Liver (tissue), 9 donors: ENCODE results near the gene NPC2.

DNA sequence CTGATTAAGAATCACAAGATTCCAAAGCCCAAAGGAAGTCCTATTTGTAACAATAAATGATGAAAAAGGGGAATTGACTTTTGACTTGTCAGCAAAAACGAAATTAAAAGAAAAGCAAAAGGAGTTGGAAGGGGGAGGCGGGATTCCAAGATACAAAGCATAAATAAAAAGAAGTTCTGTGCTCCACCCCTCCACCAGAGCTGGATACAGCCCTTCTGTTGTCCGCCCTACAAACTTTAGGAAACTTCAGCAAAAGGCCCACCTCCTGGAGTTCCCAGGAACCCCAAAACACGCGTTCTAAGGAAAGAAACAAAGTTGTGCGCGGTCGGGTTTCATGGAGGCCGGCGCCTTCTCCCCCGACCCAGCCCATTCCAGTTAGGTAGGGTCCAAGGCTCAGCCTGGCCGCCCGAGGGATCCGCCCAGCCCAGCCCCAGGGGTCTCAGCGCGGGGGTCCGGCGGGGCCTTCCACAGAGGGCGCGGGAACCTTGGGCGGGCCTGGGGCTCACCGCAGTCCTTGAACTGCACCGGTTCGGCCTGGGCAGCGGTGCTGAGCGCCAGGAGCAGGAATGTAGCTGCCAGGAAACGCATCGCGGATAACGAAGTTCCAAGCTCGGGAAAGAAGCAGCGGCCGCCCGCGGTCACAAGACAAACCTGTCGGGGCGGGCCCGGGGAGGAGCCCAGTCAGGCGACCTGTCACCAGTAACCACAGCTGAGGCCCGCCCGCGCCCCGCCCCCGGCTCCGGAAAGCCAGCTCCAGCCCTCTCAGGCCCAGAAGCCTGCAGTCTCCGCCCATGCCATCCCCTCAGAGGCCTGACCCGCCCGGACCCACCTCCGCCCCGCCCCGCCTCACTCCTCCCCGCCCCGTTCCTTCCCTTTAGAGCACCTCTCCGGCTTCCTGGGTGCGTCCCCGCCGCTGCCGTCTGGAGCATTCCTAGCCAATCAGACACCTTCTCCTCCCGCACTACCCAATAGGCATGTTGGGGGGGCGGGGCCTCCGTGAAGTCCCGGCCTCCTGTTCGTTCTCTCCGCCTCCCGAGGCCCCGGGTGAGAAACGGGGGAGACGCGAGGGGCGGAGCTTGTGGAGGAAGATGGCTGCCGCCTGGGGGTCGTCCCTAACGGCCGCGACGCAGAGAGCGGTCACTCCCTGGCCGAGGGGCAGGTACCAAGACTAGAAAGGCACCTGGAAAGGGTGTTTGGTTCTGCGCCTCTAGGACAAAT lies at the start of gene NPC2:
Gene NPC2, minus strand, starts transcription at position 619 of the 1,218 bp plus-strand sequence.
- PRO-cap, 5 experiments, result peak in 5 of 5 experiments; most common plus-strand start position 1,079 of the sequence (in 4); most common minus-strand start position 568 of the sequence (in 3)
- RAMPAGE, long total RNA, 2 experiments, result start-site peak on the plus strand in 2 of 2 experiments, centred at positions 1,057 to 1,067 of the sequence, 382 to 629 reads per replicate; start-site peak on the minus strand in 2 of 2 experiments, centred at positions 621 to 658 of the sequence, 1,072 to 1,223 reads per replicate
- RRBS, result 2% methylated on average over 35 of the region's 79 CpGs

GRCh38 chr14:74493905-74494552 lies 464 bp downstream of the ISCA2 start:
- PRO-cap, 5 experiments, result no peak in any of the 5 experiments
- RAMPAGE, long total RNA, 2 experiments, result no peak in any of the 2 experiments
- RRBS, result 2% methylated on average over 10 of the region's 36 CpGs

- PRO-cap, 5 experiments, result no peak in any of the 5 experiments
- RAMPAGE, long total RNA, 2 experiments, result no peak in any of the 2 experiments
- RRBS, result no CpG with 5 or more reads among the region's 13 CpGs
Measured at GRCh38 chr14:74571369-74572219, 40.4 kb downstream of the LTBP2 start.

- PRO-cap, 5 experiments, result no peak in any of the 5 experiments
- RAMPAGE, long total RNA, 2 experiments, result no peak in any of the 2 experiments
- RRBS, result 100% methylated on average over 2 of the region's 8 CpGs
Measured at GRCh38 chr14:74661816-74662687, 50.0 kb upstream of the LTBP2 start.

DNA sequence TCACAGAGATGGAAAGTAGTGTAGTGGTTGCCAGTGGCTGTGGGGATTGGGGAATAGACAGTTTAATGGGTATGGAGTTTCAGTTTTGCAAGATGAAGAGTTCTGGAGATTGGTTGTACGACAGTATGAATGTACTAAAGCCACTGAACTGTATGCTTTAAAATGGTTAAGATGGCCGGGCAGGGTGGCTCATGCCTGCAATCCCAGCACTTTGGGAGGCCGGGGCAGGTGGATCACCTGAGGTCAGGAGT lies 23.2 kb upstream of the YLPM1 start:
- PRO-cap, 5 experiments, result no peak in any of the 5 experiments
- RAMPAGE, long total RNA, 2 experiments, result no peak in any of the 2 experiments
- RRBS, result no CpG with 5 or more reads among the region's 3 CpGs

GRCh38 chr14:74784635-74785126 lies 21.6 kb downstream of the YLPM1 start:
- PRO-cap, 5 experiments, result no peak in any of the 5 experiments
- RAMPAGE, long total RNA, 2 experiments, result no peak in any of the 2 experiments

DNA sequence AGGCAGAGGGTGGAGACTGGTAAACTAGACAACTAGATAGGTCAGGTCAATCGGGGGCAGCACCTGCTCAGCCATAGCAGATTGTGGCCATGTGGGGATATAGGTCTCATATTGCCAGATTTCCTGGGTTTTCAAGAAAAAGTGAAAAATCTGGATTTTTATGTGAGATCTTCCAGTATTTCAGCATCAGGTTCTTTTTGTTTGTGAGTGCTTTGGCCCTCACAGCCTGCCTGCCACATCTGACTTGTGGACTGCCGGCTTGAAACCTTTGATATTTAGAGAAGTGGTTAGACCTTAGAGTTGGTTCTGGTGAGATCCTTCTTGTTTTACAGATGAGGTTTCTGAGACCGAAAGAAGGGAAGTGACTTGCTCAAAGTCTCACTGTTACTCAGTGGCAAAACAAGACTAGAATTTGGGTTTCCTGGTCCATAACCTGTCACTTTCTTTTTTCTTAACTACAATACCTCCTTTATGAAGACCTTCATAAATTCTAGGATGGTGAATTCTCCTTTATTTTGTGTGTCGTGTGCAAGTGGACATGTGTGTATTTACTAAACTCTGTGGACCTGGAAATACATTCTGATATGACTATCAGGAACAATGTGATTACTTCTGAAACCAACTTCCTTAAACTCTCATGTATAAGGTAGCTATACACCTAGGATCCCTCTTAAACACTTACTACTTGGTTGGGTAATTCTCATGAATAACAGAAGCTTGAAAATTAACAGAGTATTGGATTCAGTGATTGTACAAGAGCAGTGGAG lies 34.3 kb downstream of the PROX2 start:
- PRO-cap, 5 experiments, result no peak in any of the 5 experiments
- RAMPAGE, long total RNA, 2 experiments, result no peak in any of the 2 experiments
- RRBS, result no CpG with 5 or more reads among the region's 4 CpGs

DNA sequence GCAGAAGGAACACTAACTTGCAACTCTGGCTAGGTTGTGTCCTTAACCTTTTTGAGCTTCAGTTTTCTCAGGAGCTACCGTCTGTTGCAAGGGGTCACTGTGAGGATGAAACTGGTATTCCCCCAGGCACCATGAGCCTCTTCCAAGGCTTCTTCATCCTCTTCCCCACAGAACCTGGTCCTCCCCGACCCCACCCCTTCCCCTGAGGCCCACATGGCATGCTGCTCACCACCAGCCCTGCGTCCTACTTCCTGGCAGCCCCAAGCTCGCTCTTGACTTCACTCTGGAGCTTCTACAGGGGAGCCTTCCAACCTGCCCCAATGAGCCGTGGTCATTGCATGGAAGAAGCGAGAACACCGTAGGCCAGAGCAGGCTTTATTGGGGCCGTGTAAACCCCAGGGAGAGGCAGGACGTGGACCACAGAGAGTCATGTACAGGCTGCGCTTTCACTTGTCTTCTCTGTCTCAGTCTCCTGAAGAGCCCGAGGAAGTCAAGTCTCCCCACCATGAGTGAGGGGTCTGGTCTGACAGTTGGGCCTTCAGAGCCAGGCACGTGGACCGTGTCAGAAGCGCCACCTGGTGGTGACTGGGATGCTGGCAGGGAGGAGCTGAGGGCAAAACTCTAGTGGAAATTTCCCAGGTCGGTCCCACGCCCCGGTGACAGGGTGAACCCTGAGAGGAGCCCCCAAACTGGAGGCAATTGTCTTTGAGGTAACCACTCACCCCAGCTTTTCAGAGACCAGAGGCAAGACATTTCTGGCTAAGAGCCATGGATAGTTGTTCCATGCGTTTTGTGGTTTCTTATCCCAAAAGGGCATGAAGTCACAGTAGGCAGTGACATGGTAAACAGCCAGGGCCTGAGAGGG lies 17.5 kb downstream of the RPS6KL1 start:
- PRO-cap, 5 experiments, result no peak in any of the 5 experiments
- RAMPAGE, long total RNA, 2 experiments, result no peak in any of the 2 experiments
- RRBS, result no CpG with 5 or more reads among the region's 18 CpGs

DNA sequence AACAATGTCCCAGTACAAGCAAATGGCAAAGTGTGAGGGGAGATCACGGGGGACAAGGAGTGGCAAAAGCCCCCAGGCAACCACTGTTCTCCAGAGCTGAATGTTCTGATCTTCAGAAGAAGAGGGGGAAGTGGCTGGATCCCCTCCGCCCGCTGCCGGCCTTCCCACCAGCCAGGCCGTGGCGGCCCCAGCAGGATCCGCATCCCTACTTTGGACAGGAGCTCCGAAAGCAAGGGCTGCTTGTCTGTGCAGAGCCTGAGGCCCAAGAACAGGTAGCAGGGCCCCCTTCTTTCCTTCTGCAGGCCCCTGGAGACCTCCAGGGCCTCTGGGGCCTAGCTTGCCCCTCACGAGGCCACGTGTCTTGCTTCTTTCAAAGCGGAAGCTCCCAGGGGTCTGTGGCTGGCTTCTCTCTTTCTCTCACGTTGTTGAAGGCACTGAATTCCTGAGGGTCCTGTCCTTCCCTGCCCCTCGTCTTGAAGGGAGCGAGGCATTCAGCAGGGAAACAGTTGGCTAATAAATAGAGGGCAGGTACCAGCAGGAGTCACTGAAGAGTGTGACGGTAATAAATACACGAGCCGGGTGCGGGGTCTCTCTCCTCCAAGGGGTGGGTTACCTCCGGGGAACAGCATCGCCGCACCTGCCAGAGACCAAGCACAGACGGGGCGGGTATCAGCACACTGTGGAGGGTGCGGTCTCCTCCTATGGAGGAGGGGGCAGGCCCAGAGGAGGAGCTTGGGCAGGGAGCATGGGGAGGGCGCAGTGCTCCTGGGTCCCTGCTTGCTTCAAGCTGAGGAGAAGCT lies 13.1 kb downstream of the PGF start:
- PRO-cap, 5 experiments, result no peak in any of the 5 experiments
- RAMPAGE, long total RNA, 2 experiments, result no peak in any of the 2 experiments
- RRBS, result no CpG with 5 or more reads among the region's 25 CpGs

- PRO-cap, 5 experiments, result peak in 1 of 5 experiments; most common plus-strand start chr14:75125791 (in 1)
- RAMPAGE, long total RNA, 2 experiments, result no peak in any of the 2 experiments
- RRBS, result no CpG with 5 or more reads among the region's 5 CpGs
Measured at GRCh38 chr14:75125548-75126012, 1.3 kb downstream of the NEK9 start.

DNA sequence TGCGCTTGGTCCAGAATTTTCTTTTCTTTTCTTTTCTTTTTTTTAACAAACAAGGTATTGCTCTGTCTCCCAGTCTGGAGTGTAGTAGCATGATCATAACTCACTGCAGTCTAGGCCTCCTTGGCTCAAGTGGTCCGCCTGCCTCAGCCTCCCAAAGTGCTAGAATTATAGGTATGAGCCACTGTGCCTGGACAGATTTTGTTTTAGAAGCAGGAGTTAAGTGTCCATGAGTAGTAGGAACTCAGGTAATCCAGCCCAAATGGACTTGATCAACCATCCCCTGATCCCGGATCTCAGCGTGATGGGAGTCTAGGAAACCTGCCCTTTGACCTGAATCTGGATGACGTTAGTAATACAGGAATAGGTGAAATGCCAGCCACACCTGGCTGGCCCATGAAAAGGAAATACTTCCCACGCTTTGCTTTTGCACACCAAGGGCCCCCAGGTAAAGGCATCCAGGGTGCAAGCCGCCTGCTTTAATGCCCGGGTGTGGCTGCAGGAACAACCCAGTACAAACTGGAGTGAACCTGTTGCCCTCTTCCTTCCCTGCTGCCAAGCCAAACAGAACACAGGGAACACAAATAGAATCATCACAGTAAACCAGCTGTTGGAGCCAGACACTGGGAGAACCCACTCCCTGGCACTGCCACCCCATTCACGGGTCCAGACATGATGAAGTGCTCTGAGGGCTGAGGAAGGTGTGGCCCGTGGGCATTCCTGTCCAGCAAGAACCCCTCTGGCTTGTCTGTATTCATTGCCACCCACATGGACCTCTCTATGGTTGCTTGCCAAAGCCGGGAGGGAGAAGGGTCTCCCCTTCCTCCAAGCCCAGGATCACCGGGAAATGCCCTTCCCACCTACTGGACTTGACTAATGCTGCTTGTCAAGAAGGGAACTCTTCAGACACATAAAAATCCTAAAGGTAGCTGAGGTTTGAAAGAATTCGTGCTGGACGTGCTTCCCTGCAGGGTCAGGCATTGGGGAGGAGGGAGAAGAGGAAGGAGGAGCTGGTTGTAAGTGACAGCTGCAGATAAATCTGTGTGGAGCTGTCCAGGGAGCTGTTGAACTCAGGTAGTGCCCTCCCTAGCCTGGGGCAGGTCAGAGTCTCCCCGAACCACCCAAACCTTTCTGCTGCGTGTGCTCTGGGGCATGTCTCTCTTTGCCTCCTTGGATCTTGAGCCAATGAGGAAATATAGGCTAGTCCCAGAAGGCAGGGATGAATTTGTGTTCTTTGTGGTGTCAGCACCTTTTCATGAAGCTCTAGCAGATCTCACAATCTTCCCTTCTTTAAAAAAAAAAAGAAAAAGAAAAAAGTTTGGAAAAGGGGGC lies 24.1 kb upstream of the FOS start:
- PRO-cap, 5 experiments, result peak in 5 of 5 experiments; most common plus-strand start position 607 of the sequence (in 5); most common minus-strand start position 267 of the sequence (in 2)
- RAMPAGE, long total RNA, 2 experiments, result no peak in any of the 2 experiments
- RRBS, result no CpG with 5 or more reads among the region's 16 CpGs

- PRO-cap, 5 experiments, result no peak in any of the 5 experiments
- RAMPAGE, long total RNA, 2 experiments, result no peak in any of the 2 experiments
- RRBS, result no CpG with 5 or more reads among the region's 13 CpGs
Measured at GRCh38 chr14:75259422-75260103, 19.1 kb upstream of the FOS start.

DNA sequence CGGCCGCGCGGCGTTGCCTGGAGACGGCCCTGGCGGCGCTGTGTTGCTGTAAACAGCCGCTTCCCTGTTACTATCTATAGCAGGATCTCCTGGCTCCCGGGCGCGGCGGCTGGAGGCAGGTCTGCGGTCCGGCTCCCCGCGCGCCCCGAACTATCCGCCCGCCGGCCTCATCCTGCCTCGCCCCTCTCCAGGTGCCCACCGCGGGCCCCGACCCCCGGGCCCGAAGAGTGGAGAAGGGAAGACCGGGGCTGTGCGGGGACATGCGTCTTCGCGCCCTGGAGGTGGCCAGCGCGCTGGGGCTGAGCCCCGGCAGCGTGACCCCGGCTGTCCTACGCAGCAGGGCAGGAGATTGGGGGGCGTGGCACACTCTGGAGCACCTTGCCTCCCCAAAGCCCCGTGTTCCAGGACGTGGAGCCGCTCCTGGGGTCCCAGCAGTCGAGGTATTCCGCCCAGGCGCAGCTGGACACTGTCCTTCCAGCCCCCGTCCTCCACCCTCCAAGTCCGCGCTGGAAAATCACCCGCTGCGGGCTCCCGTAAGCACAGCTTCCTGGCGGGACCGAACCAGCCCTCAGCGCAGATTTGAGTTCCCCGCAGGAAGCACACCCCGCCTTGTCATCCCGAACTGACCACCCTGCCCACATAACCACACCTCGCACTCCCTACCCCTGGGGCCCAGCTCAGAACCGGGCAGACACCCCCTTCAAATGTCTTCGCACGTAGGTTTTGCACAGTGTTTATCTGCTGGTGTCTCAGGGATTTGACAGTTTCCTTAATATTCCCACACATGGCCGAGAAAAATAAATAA lies 1.2 kb upstream of the FOS start:
- PRO-cap, 5 experiments, result peak in 5 of 5 experiments; most common plus-strand start position 103 of the sequence (in 4); most common minus-strand start position 489 of the sequence (in 2)
- RAMPAGE, long total RNA, 2 experiments, result no peak in any of the 2 experiments
- RRBS, result 2% methylated on average over 22 of the region's 63 CpGs

GRCh38 chr14:75279762-75280234 lies 1.2 kb downstream of the FOS start:
- PRO-cap, 5 experiments, result peak in 1 of 5 experiments; most common plus-strand start chr14:75279946 (in 1)
- RAMPAGE, long total RNA, 2 experiments, result no peak in any of the 2 experiments
- RRBS, result 21% methylated on average over 7 of the region's 25 CpGs

DNA sequence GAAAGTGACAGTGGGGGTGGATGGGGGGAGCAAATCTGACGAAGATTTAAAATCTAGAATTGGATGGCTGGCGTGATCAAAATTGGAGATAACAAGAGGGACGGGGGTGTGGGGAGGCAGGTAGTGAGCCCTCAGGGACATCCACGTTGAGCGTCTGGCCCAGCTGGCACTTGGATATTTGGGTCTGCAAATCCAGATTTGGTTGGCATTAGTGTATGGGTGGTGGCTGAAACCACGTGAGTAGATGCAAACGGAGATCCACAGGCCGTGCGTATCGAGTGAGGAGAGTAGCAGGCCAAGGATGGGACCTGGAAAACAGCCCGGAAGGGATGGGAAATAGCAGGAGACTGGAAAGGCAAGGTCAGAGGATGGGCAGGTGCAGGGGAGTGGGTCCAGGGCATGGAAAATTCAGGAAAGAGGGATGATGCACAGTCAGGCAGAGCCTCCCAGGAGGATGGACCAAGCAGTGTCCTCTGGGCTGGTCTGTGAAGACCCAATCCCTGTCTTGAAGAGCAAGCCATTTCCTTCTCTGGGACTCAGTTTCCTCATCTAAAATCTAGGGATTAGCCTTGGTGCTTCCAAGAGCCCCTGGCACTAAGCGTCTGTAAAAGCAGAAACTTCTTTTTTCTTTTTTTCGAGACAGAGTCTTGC lies 23.6 kb downstream of the JDP2 start:
- PRO-cap, 5 experiments, result no peak in any of the 5 experiments
- RAMPAGE, long total RNA, 2 experiments, result no peak in any of the 2 experiments
- RRBS, result no CpG with 5 or more reads among the region's 13 CpGs

DNA sequence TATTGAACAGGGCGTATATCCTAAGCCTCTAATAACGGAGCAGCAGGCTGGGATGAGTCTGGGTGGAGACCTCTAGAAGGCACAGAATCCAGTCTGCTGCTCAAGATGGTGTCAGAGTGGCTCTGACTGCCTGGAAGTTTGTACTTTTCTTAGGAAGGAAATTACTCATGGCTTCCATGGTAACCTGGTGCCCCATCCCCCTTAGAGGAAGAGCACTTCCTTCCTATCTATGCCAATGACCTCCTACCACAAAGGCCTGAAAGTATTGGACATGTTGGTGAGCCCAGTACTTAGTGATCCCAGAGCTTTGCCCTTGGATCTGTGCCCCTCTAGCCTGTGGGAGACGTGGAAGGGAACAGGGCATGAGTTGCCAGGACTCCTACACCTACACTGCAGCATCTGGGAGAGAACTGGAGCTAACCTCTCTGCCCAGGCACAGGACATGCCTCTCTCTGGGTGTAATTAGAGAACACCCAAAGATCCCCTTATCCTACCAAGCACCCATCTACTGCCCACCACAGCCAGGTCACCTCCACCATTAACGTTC lies 1.6 kb downstream of the BATF start:
- PRO-cap, 5 experiments, result peak in 1 of 5 experiments; most common plus-strand start position 265 of the sequence (in 1); most common minus-strand start position 113 of the sequence (in 1)
- RAMPAGE, long total RNA, 2 experiments, result no peak in any of the 2 experiments
- RRBS, result no CpG with 5 or more reads among the region's 4 CpGs

GRCh38 chr14:75599459-75600027 lies 21.1 kb downstream of the FLVCR2 start:
- PRO-cap, 5 experiments, result no peak in any of the 5 experiments
- RAMPAGE, long total RNA, 2 experiments, result no peak in any of the 2 experiments
- RRBS, result no CpG with 5 or more reads among the region's 5 CpGs

DNA sequence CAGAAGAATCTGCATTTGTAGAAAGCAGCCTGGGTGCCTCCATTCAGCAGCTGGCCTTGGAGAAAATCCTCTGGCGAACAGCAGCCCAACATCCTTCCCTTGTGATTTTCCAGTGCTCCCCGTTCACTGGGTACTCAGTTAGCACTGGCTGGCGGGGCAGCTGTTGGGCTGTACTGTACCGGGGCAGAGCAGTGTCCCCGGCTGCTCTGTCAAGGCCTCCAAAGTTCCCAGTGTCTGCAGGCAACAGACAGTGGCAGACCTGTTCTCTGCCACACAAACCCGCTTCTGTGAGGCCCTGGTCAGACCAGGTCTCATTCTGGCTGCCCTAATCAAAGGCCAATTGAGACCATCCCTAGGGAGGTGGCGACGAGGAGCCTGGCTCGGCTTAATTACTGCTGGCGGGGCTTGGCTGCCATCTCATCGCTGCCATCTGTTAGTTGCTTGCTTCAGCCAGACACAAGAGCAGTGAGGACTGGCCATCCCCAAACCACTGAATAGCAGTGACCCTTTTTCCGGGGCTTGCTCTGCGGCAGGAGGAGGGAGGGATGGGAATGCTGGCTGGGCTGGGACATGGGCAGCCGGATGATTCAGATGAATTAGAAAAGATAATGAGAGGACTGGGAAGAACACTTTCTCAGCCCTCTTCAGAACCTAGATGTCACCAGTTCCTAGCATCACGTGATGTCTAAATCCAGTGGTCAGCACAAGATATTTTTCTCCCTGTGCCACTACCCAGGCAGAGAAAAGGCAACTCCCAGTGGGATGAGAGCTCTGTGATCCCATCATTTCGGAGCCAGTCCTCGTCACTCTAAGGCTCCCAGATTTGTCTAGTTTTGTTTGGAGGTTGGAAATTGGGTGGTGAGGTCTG lies 24.5 kb downstream of the ERG28 start:
- PRO-cap, 5 experiments, result no peak in any of the 5 experiments
- RAMPAGE, long total RNA, 2 experiments, result no peak in any of the 2 experiments
- RRBS, result 84% methylated on average over 3 of the region's 17 CpGs

GRCh38 chr14:75757184-75757569 lies 96.1 kb downstream of the TTLL5 start:
- PRO-cap, 5 experiments, result no peak in any of the 5 experiments
- RAMPAGE, long total RNA, 2 experiments, result no peak in any of the 2 experiments
- RRBS, result no CpG with 5 or more reads among the region's 5 CpGs

DNA sequence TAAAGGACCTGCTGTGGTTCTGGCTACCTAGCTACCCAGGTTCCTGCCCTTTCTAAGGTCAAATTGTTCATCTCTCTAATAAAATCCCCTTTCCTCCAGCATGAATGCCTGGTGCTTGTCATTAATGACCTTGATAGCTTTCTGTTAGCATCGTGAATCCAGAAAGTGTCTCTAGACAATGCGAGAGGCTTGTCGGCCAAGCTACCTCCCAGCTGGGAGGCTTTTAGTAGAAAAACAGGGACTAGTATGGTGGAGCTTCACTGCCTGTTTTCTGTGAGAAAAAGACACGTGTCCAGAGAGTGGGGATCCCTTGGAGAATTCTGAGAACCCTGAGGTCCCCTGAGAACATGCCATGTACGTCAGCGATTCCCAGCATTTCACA lies 139.6 kb downstream of the ESRRB start:
- PRO-cap, 5 experiments, result no peak in any of the 5 experiments
- RAMPAGE, long total RNA, 2 experiments, result no peak in any of the 2 experiments
- RRBS, result no CpG with 5 or more reads among the region's 6 CpGs